UCH-1 (cell line): ENCODE results near the gene KCNC2.

- RRBS, result no CpG with 5 or more reads among the region's 1 CpG
Observed at GRCh38 chr12:69417913-69418262, 52.3 kb upstream of the FRS2 start.

DNA sequence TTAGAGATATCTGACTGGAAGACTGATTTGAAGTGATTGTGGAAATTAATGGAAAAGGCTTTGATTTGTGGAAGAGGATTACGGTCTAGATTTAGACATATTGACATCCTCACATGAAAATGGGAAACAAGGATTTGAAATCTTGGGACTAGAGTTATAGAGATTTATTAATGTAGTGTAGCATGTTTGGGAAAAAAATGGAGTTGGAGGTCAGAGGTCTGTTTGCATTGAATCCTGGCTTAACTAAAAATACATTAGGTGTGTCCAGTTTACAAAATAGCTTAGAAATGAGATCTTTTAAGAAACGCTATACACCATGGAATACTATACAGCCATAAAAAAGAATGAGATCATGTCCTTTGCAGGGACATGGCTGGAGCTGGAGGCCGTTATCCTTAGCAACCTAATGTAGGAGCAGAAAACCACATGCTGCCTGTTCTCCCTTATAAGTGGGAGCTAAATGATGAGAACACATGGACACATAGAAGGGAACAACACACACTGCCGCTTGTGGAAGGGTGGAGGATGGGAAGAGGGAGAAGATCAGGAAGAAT is 14.2 kb upstream of the MYRFL start:
- RRBS, result no CpG with 5 or more reads among the region's 4 CpGs

GRCh38 chr12:69932938-69933589 is 108.0 kb downstream of the MYRFL start:
- RRBS, result no CpG with 5 or more reads among the region's 5 CpGs

DNA sequence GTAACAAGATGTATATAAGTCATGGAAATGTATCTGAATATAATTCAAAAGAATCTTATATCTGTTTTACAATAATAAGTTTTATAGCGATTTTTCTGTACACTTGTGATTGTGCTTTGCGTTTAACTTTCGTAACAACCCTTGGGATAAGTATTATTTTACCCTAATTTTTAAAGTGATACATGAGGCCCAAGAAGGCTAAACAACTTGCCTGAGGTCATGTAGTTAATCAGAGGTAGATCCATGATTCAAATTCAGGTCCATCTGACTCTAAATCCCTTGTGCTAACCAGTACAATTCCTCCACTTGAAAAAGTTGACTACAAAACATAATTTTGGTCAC is 187.8 kb upstream of the CNOT2 start:
- RRBS, result no CpG with 5 or more reads among the region's 3 CpGs

DNA sequence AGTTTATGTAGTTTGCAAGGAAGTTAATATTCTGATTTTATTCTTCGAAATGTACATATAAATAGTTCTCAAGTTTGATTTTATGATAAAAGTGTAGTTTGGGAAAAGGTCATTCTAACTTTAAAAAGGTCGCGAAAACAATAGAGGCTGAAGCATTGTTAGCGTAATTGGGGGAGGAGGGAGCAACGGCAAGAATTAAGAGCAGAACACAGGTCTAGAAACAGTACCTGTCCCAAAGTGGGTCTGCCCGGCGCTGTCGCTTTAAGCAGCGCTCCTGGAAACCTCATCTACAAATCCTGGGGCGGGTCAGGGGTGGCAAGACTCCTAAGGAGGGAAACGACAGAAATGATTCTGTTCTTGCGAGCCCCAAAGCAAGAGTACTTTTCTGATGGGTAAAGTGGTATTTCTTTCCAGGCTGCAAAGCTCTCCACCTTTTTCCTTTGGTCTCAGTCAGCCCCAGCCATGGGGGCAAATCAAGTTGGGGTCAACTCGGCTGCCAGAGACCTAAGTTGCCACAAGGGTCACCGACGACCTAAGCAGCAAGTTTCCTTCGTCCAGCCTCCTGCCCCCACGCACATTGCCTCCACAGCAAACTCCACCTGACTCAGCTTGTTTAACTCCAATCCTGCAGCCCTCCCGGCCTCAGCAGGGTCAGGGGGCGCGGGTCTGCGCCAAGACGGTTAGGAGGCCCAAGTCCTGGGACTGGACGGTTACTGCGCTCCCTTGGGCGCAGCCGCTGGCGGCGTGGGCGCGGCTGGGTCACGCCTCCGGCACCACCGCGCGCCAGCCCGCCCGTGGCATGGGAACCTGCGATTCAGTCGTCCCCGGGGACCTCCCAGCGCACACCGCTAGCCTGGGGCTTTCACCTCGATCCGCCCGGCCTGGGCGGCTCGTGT is 843 bp upstream of the KCNMB4 start:
- RRBS, result 3% methylated on average over 16 of the region's 47 CpGs

DNA sequence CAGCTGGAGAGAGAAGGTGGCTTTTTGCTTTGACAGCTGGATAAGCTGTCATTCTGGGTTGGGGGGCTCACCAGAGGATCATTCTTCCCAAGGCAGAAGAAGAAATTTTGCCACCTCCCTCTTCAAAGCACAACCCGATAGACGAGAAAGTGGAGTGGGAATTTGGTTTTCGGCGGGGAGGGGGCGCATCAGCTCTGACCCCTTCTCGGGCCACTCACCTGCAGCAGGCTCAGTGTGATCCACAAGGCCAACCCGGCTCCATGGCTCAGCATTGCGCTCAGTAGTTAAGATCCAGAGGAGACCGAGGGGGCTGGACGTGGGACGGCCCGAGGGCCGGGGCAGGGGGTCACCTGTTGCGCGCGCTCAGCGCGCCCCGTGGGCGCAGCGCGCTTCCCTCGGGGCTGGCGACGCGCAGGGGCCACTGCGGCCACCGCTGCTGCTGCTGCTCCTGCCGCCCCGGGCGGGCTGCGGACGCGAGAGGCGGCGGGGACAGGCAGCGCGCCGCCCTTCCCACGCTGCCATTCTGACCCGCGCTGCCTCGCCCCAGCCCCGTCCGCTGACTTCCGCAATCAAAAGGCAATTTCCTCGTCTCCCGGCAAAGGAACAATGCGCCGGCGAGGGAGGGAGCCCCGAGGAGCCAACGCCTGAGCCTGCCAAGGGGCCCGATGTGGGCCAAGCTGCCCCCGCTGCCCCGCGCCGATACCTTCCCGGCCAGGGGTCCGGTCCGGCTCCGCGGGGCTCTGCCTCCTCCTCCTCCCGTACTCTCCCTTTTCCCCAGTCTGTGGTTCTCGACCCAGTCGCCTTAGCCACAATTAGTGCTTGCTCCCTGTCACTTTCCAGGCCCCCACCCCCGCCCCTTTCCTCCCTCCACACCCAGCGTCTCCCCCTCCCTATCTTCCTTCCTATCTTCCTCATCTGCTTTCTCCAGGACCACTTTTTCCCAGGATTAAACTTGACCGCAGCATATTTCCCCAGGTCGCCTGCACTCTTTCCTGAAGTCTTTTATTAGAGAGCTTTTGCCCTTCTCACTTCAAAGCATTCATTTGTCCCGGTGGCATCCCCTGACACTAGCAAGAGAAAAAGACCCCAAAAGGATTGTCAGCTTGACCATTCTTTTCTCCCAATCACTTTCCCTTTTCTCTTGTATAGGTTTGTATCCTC is 27.3 kb downstream of the PTPRB start:
- RRBS, result 11% methylated on average over 16 of the region's 71 CpGs

DNA sequence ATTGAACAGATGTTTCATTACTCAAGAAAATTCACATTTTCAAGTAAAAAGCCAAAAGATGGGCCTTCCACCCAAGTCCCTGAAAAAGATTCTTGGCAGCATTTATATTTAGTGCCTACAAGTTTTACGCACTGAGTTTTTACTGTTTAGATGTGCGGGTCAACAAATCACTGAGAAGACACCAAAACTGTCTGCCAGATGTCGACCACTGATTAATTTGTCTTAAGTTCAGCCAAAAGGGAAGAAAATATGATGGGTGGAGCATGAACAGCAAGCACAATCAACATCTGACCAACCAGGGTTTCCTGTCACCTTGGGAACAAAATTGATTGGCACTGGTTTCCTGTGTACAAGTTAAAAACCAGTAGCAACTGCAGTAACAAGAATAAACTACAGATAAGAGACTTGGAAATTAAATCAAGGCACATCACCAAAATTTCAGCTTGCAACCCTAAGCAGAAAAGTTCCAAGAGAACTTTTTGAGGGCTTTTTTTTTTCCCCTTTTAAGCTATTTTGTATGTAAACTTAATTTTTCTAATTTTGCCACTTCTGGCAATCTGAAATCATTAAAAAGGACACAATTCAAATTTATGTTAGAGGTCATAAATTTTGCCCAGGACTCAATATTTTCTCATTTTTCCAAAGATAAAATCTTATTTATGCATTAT is 85.8 kb upstream of the PTPRB start:
- RRBS, result no CpG with 5 or more reads among the region's 3 CpGs

GRCh38 chr12:71632653-71633557 is 30.7 kb downstream of the ZFC3H1 start:
- RRBS, result no CpG with 5 or more reads among the region's 6 CpGs

DNA sequence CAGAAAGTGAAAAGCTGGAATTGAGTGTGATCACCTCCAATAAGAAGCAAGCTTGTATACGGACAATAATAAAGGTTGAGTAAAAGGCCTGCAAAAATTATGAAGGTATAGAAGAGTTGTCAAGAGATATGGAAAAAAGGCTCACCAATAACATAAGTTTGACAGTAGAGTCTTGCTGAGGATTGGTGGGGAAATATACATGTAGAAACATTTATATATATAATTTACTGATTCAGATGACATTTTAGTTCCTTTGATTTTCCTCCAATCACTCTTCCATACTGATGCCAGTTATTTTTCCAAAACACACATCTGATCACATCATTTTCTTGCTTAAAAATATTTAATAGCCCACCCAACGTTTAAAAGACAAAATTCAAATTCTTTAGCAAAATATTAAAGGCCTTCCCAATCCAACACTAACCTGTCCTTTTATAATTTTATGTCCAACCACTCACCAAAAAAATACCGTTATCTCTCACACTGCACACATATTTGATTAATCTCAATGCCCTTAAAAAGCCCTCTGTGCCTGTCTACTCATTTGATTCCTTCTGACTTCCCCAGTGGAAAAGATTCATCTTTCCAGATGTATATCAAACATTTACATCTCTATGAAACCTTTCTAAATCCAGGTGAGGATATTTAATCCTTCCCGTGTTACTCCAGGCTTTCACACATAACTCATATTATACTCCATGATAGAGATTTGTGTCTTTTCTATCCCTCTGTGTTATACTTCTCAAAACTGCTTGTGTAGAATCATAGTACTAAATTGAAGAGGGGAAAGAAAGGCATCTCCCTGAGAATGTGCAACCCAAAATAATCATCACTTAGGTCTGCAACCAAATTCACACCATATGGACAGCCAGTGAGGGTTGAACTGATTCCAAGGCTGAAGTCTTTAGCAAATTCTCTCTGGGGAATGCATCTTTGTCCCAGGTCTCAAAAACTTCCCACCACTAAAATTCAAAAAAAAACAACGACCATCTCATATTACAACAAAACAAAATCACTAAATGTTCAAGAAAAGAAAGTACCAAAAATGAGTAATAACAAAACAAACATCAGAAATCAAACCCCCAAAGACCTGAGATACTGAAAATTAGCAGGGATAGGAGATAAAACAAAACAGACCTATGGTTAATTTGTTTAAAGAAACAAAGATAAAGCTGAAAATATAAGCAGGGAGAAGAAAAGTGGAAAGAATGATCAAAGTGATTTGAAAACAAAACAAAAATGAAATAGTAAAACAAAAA is 11.2 kb downstream of the ZFC3H1 start:
- RRBS, result no CpG with 5 or more reads among the region's 5 CpGs

- RRBS, result no CpG with 5 or more reads among the region's 1 CpG
Observed at GRCh38 chr12:72087022-72087461, 148.4 kb downstream of the TPH2 start.

DNA sequence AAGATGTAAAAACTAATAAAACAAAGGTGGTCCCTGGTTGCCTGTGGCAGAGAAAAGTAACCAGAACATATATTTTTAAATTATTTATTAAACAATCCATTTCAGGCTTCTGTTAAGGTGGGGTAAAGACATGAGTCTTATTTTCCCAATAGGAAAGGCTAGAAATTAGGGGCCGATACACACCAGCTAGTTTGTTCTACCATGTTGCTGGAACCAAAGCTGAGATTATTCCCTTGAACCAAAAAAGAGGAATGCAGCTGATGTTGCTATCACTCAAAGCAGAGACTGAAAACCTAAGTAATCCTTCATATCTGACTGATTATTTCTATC is 812.6 kb upstream of the ATXN7L3B start:
- RRBS, result no CpG with 5 or more reads among the region's 1 CpG

DNA sequence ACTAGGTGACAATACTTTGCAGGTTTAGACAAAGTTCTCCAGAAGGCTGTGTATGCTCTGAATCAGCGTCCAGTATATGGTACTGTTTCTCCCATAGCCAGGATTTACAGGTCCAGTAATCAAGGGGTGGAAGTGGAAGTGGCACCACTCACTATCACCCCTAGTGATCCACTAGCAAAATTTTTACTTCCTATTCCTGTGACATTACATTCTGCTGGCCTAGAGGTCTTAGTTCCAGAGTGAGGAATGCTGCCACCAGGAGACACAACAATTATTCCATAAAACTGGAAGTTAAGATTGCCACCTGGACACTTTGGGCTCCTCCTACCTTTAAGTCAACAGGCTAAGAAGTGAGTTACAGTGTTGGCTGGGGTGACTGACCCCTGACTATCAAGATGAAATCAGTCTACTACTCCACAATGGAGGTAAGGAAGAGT is 256.7 kb upstream of the ATXN7L3B start:
- RRBS, result no CpG with 5 or more reads among the region's 1 CpG

DNA sequence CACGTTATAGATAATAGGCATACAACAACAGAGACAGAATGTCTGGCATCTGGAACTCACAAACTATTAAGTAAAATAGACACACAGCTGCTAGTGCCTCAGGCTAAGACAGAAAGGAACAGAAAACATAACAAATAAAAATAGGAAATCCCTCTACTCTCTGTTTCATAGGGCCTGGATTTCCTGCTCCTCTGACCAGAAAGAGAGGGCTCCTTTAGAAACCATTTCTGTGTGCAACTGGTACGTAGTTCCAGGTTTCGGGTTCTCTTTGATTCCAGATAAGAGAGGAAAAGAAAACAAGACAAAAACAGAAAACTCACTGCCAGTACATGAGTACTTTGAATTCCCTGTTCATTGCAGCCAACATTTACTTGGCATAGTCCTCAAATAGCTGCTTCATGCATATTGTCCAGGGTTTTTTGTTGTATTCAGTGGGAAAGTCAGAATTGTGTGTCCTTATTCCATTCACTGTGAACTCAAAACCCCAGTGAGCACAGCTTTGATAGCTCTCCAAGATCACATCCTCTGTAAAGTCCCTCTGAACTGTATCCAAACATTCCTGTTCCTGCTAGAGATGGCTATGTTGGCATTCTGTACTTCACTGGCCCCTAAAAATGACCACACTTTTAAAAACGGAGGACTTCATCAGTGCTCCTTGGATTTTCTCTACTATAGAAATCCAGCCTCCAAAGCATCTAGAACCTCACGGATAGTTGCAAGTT is 48.9 kb downstream of the ATXN7L3B start:
- RRBS, result no CpG with 5 or more reads among the region's 5 CpGs

GRCh38 chr12:74847181-74847644 is 309.6 kb downstream of the ATXN7L3B start:
- RRBS, result no CpG with 5 or more reads among the region's 5 CpGs

- RRBS, result 12% methylated on average over 5 of the region's 37 CpGs
Observed at GRCh38 chr12:75209304-75210061, at the start of gene KCNC2. Gene KCNC2 (minus strand): TSS chr12:75209839.

GRCh38 chr12:75498972-75500109 is 12.1 kb downstream of the KRR1 start:
- RRBS, result no CpG with 5 or more reads among the region's 3 CpGs

GRCh38 chr12:75781399-75781866 is 270.0 kb upstream of the KRR1 start:
- RRBS, result no CpG with 5 or more reads among the region's 2 CpGs

- RRBS, result no CpG with 5 or more reads among the region's 29 CpGs
Observed at GRCh38 chr12:76029766-76030440, 54.6 kb downstream of the NAP1L1 start.

GRCh38 chr12:76037105-76038216 is 47.0 kb downstream of the NAP1L1 start:
- RRBS, result no CpG with 5 or more reads among the region's 13 CpGs

DNA sequence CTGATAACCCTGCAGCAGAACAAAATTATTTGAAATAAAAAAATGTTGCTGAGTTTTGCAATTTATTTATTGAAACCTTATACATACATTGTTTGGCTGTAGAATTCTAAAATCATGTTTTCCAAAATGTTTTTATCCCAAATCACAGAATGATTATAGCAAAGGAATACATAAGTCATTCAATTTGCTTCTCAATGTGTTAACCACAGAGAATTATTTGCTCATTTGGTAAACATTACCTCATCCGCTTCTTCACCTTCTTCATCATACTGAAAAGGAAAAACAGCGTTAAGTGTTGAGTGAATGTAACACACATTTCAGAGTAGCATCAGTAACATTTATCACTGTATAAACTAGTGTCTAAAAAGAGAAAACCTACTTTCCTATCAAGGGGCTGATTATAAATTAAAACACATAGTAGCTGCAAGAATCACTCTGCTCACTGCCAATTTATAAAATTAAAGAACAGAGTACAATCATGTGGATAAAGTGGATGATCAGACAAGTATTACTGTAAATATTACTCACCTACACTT is 34.9 kb downstream of the NAP1L1 start:
- RRBS, result no CpG with 5 or more reads among the region's 2 CpGs